CD14-positive monocyte (primary cell): ENCODE measurements around a stretch of chr12.

DNA sequence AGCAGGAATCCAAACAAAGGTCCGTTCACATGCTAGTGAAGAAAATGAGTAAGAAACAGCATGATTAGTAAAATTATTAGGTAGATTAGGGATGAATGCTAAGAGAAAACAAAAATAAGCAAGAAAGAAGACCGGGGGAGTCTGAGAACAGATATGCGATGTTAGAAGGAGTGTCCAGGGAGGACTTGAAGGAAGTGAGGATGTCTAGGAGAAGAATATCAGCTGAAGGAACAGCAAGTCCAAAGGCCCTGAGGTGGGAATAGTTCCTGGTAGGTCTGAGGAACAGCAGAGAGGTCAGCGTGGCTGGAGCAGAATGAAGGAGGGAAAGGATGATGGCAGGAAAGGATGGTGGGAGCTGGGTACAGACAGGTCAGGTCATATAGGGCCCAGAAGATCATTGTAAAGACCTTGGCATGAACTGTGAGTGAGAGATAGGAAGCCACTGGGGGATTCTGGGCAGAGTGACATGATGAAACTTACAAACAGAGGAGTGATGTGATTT, 170.9 kb downstream of the ETV6 start:
- CAGE, long polyA plus RNA, result no peak

GRCh38 chr12:11822120-11823027, 172.9 kb downstream of the ETV6 start:
- CAGE, long polyA plus RNA, result no peak

DNA sequence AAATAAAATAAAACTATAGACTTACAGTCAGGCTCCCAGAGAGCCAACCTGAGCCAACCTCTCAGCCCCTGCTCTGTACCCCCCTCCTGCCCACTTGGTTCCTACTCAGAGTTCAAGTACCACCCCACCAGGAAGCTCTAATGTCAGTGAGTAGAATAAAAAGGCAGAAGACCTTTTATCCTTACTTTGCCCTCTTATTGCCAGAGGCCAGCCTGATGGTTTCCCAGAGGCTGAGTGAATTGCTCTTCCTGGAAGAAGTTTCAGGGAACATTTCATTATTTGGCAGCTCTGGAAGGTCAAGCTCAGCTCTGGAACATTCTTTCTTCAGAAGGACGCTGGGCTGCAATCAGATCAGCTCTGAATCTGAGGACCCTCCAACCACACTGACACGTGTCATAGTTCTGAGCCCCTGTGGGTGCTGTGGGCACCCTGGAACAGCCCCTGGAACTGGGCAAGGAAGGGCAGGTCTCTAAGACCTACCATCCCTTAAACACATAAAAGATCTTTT, 188.9 kb downstream of the ETV6 start:
- CAGE, long polyA plus RNA, result no peak

GRCh38 chr12:11856975-11857251, 207.4 kb downstream of the ETV6 start:
- CAGE, long polyA plus RNA, result no peak

DNA sequence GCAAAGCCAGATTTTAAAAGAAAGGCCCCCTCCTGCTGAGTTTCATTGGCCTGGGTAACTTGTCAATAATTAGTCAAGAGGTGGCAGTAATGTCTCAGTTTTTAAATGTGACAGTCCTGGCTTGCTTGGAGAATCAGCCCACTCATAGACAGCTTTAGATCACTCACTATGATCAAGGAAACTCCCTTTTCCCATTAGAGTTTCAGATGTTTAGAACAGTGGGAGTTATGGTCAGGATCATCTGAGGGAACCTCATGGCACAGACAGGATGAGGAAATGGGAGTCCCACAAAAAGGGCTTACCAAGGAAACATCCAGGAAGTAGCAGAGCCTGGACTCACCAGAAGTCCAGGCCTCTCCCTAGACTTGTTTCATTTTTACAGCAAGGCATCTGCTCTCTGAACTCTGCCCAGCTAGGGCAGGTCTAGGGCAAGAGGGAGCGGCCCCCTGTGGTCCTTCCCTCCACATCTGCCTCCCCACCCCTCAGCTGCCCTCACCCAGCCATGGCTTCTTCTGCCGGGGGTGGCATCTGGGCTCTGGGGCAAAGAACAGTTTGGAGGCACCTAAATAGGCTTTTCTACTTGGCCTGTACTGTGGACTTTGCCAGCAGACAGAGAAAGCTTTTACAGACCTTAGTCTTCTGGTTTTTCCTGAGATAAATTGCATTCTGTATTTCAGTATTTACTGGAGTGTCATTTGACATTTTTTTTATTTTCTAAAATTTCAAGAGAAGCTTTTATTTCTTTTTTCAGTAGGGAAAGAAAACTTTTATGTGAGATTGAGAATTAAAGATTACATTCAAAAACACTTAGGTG, 11.3 kb downstream of the BCL2L14 start:
- CAGE, long polyA plus RNA, result no peak

DNA sequence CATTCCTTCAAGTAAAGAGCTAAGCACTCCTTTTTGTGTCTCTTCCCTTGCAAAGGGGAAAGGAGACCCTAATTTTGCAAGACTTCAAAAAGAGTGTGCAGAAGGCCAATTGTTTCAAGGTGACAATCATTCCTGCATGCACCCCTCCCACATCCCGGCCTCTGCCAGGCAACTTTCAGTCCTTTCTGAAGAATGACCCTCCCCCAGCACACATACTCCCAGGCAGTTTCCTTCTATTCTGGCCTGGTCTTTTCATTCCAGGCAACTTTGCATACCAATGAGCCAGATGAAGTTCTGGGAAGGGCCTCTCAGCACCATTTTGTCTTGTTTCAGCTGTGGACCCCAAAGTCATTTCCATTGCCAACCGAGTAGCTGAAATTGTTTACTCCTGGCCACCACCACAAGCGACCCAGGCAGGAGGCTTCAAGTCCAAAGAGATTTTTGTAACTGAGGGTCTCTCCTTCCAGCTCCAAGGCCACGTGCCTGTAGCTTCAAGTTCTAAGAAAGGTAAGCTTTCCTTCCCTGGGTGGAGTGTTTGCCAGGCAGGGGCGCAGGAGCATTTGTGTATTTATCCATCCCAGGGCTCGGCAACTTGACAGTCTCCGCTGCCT, 16.2 kb downstream of the BCL2L14 start:
- CAGE, long polyA plus RNA, result no peak

DNA sequence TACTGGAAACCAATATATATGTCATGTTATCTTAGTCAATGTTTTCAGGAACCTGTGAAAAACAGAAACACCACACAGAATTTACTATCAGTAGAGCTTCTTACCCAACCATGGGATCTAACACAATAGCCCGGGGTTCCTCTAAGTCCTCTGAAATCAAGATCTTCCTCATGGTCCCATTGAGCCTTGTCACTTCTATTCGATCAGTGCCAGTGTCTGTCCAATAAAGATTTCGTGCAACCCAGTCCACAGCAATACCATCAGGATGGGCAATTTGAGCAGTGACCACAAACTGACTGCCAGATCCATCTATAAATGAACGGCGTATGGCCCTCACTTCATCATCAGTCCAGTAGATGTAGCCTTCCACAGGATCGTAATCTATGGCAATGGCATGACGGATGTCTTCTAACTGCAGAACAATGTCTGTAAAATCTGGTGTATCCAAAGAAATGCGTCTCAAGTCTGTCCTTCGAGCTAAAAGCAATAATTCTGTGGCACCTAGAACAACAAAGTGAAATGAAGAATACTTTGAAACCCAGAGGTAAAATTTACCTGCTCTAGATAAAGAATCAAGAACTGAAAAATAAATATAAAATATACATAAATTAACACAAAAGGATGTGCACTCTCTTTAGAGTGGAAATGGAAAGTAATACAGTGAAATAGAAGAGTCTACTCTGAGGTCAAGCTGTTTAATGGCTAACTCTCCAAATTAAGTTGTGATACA, 85.7 kb downstream of the LRP6 start:
- CAGE, long polyA plus RNA, result no peak

GRCh38 chr12:12214628-12215553, 52.0 kb downstream of the LRP6 start:
- CAGE, long polyA plus RNA, result no peak

DNA sequence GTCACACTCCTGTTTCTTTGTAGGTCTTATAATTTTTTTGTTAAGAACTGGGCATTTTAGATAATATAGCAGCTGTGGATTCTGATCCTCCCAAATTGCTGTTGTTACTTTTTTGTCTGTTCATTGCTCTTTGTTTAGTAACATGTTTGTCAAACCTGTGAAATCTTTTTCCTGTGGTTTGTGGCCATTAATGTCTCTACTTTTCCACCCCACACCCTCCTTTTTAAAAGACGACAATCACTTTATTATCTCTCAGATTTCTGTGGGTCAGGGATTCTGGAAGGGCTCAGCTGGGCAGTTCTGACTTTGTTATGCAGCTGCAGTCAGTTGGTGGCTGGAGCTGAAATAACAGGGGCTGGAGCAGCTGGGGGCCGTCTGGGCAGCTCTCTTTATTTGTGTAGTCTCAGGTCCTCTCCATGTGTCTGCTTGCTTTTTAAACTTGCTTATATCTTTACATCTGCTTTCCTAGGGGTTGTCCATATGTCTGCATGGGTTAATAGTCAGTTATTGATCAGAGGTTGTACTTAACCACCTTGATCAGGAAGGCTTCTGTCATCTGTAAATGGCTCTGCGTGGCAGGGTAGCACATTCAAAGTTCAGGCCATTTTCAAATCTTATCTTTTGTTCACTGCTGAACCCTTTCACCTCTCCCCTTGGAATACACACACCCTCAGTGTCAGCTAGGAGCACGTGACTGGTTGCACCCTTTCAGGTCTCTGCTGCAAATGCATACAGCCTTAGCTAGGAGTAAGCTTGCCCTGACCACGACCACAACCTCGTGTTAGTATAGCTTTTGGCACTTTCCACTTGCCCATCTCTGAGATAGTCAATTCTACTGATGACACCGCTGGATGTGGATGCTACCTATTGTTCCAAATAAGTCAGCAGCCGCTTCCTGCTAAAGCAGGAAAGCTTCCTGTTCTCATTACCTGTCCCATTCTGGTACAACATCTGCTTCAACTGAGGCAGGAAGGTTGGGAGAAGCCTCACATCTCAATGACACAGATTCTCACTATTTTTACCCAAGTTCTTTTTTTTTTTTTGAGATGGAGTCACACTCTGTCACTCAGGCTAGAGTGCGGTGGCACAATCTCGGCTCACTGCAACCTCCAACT, 28.0 kb downstream of the BORCS5 start:
- CAGE, long polyA plus RNA, result no peak

- CAGE, long polyA plus RNA, result no peak
Measured at GRCh38 chr12:12440195-12441203, 83.6 kb downstream of the BORCS5 start.

DNA sequence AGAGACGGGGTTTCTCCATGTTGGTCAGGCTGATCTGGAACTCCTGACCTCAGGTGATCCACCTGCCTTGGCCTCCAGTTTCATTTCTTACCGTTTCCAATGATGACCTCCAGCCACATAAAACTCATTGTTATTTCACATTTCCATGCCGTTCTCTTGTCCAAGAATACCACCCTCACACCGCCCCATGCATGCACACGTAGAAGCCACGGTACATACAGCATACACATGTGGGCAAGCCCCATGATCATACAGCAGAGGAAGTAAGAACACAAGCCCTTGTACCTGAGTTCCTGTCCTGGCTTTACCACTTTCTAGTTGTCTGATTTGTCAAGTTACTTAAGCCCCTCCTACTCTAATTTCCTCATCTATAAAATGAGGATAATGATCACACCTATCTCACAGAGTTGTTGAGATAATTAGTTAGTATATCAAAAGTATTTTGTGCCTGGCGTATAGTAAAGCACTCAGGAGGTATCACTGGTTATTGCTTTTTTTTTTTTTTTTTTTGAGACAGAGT, 59.9 kb downstream of the DUSP16 start:
- CAGE, long polyA plus RNA, result no peak

- CAGE, long polyA plus RNA, result no peak
Measured at GRCh38 chr12:12540581-12541204, 22.0 kb downstream of the DUSP16 start.

DNA sequence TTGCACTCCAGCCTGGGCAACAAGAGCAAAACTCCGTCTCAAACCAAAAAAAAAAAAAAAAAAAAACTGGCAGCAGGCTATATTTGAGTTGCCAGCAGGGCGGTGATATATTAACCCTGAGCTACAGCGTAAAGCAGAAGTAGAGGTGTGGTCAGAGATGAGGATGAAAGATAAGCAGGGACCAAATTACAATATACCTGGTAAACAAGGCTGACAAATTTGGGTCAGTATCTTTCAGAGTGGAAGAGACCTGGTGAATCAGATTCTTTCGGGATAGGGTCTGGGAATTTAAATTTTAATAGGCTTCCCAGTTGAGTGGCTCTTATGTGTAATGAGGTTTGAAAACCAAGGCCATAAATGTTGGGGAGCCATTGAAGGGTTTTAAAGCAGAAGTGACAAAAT, 9.8 kb downstream of the CREBL2 start:
- CAGE, long polyA plus RNA, result no peak

- CAGE, long polyA plus RNA, result no peak
Measured at GRCh38 chr12:12626324-12626853, 14.7 kb downstream of the CREBL2 start.

DNA sequence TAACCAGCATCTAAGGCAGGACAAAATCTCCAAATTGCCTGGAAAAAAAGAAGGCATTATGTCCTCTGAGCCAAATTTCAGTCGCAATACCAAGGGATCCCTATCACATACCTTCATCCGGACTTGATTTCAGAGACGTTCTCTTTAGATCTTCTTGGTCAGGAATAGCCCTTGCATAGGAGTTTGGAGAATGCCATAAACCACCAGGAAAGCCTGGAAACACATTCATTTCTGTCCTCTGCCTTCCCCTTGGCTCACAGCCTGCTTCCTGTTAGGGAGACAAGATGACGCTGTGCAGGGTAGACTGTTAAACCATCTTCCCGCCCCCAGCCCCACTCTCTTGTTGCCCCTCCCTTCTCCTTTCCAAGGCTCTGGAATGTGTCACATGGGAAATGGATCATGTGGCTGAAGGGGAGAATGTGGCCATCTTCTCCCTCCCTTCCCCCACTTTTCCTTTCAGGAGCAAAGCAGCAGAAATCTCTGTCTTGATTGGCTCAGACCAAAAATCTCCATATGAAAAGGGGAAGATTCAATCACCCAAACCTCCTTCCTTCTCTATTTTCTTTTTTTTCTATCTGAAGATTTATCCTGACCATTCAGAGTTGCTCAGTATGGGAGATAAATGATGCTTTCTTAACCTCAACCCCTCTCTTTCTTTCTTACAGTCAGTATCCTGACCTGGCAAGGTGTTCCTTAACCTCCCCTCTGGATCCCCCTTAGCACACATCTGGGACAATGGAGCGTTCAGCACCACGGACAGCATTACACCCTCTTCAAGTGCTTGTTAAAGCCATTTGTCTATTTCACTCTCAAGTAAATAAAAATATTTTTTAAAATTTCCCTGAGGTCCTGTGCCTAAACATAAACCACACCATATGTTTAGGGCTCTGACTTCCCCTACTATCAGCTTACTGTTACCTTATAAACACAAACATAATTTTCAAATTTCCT, 11.5 kb downstream of the GPR19 start:
- CAGE, long polyA plus RNA, result no peak

DNA sequence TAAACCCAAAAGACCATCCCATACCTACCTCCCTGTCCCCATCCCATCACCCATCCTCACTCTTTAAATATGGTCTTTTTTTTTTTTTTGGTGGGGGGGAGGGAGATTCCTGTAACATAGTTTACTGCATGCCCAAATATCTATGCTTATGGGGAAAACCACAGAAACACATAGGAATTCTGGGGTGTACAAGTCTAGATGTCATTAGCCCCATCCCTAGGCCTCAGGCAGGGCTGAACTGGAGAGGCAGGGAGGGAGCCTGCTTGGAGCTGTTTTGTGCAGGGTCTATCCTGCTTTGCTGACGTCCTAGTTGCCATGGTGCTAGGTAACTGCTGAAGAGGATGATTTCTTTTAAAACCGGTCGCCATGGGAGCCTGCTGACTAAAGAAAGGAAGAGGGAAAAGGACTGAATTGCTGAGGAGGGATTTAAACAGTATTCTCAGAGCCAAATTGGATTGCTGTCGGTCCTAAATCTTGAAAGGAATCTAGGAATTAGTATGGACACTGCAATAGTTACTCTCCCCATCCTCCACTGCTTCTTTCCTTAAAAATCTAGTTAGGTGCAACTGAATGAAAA, 10.7 kb downstream of the GPR19 start:
- CAGE, long polyA plus RNA, result no peak

GRCh38 chr12:12736422-12737167, 19.4 kb downstream of the CDKN1B start:
- CAGE, long polyA plus RNA, result no peak

GRCh38 chr12:12787219-12788033, 2.0 kb downstream of the APOLD1 start:
- CAGE, long polyA plus RNA, result no peak

DNA sequence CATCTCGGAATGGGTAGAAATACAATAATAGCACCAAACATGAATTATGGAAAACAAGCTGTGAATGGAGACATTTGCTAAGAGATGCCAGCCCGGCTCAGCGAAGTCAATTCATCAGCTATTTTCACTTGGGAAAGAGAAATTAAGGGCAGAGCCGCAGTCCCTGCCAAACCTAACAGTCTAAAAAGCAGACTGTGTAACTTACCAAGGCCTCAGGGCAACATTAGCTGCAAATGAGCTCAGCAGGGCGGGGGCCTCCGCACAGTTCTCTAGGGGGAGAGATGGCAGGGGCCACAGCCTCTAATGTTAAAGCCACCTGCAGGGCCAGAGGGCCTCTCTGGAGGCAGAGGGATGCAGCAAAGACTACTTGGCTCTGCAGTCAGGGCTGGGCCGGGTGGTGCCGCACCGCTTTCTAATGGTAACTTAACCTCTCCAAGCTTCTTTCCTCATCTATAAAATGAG, 13.6 kb upstream of the GPRC5A start:
- CAGE, long polyA plus RNA, result no peak

GRCh38 chr12:12899219-12899695, 7.9 kb downstream of the GPRC5A start:
- CAGE, long polyA plus RNA, result no peak